Neural progenitor cell (in vitro differentiated cells): ENCODE measurements around the gene KCNE1.

DNA sequence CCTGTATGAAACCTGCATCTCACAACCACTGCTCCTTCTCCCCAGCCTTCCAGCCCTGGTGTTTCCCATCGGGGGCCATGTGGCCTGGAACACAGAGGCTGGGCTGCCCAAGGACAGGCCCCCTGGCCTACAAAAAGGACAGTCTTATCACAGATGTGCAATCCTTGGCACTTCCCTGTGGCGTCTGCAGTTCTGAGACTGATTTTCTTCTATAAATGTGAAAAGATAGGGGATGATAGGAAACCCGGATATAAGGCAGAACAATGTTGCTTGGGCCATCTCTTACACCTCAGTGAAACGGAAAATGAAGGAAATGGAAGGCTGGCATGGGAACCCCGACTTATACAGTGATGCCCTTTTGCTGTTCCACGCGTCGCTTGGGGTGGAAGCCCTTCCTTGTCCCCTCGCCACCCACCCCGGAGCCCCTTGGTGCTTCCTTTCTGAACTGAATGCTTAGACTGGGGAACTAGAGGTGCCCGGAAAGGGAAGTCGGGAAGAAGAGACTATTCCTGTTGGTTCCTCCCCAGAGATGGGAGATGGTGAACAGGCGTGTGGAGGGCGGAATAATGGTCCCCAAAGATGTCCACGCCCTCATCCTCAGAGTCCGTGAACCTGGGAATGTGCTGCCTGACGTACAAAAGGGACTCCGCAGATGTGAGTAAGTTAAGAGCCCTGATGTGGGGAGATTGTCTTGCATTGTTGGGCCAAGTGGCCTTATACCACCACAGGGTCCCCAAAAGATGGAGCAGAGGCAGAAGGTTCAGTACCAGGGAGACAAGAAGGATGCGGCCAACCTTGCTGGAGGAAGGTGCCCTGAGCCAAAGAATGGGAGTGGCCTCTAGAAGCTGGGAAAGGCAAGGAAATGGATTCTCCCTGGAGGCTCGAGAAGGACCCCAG is 8.0 kb downstream of the IFNGR2 start:
- RAMPAGE, long total RNA = no peak

DNA sequence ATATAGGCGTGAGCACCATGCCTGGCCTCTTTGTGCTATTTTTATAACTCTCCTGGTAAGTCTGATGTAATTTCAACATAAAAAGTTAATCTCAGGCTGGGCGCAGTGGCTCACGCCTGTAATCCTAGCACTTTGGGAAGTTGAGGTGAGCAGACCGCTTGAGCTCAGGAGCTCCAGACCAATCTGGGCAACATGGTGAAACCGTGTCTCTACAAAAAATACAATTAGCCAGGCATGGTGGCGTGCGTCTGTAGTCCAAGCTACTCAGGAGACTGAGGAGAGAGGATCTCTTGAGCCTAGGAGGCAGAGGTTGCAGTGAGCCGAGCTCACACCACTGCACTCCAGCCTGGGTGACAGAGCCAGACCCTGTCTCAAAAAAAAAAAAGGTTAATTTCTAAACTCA is 35.6 kb downstream of the TMEM50B start:
- RAMPAGE, long total RNA = no peak

DNA sequence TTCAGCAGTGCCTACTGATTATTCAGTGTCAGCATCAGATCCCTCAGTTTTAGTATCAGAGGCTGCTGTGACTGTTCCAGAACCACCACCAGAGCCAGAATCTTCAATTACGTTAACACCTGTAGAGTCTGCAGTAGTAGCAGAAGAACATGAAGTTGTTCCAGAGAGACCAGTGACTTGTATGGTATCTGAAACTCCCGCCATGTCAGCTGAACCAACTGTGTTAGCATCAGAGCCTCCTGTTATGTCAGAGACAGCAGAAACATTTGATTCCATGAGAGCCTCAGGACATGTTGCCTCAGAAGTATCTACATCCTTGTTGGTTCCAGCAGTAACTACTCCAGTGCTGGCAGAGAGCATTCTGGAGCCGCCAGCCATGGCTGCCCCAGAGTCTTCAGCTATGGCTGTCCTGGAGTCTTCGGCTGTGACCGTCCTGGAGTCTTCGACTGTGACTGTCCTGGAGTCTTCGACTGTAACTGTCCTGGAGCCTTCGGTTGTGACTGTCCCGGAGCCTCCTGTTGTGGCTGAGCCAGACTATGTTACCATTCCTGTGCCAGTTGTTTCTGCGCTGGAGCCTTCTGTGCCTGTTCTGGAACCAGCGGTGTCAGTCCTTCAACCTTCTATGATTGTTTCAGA is 10.2 kb downstream of the SON start:
- RAMPAGE, long total RNA = no peak

DNA sequence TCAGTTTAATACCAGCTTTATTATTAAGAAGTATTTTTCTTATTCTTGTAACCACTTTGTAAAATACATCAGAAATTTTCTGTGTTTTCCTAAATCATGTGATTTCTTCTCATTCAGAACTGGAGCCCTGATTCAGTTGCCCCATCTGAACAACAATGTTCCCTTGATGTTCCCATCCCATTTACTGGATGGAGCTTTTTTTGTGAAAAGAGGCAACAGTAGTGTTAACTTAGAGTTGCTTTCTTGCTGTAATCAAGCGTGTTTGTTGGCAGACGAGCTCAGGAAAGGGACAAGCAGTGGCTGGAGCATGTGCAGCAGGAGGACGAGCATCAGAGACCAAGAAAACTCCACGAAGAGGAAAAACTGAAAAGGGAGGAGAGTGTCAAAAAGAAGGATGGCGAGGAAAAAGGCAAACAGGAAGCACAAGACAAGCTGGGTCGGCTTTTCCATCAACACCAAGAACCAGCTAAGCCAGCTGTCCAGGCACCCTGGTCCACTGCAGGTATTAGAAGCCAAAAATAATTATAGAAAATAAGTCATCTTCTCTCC is 118.4 kb downstream of the ATP5PO start:
- RAMPAGE, long total RNA = no peak

DNA sequence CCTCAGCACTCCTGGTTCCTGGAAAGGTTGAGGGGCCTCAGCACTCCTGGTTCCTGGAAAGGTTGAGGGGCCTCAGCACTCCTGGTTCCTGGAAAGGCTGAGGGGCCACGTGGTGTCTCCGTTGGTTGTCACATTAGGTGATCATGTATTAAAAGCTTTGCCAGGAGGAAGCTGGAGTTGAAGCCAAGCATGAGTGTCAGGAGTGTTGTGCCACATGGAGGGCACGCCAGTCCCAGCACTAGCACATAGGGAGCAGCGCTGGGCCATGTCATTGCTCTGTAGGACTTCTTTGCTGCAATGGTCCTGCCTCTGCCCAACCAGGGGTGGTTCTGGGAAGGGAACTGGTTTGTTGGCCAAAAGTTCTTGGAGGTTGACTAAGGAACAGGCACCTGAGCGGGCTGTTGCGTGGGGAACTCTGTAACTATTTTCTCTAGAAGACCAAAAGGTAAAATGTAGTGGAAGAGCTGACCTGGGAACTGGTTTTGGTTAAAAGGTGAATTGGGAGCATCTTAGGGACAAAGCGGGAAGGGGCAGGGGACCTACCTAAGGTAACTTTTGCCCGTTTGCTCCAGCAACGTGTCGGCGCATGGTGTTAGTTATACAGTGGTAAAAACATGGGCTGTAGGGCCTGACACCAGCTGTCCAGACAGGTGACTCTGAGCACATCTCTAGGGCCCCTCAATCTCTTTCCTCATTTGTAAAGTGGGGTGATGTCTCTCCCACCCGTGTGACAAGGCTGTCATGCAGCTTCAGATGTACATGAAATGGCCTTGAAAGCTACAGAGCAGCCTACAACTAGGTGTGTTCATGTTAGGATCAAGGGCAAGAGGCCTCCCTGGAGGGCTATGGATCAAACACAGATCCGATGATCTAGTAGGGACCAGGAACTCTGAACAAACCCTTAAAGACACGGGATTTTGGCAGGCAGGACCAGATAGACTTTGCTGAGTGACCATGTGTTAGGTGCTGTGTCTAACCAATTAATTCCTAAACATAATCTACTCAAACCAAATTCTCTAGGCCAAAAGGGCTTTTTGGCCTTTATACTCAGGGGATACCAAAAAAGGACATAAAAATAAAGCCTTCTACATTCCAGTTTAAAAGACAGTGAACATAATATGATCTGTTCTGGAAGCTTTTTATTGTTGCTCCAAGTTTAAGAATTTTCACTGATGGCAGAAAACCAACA is 12.9 kb downstream of the ATP5PO start:
- RAMPAGE, long total RNA = no peak

DNA sequence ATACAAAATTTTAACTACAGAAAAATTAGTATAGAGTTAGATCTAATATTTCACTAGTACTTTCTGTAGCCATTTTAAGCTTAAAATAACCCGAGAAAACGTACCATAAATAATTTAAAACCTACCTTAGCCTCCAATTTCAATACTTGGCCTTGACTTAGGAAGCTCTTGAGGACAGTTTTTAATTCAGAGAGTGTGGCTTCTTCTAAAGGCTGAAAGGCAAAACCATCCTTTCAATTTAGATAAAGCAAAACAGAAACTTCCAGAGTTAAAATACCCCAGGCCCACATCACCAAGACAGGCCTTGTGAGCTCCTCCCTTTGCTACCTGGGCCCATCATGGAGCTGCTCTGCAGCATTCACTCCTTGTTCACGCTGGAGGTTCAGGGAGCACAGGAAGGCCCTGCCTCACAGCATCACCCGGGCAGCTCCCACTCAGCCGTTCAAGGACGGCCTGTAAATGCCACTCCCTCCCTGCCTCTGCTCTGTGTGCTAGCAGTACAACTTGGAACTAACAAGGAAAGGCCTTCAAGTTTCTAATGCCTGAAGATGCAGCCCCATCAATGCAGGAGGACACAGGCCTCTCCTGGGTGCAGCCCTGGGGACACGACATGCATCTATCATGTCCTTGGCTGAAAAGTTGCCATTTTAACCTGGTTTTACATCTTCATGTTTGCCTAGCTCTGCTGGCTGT is 11.6 kb downstream of the ATP5PO start:
- RAMPAGE, long total RNA = no peak

- RAMPAGE, long total RNA = no peak
Observed at GRCh38 chr21:33930924-33931085, 15.2 kb upstream of the ATP5PO start.

GRCh38 chr21:33931086-33931313 is 15.4 kb upstream of the ATP5PO start:
- RAMPAGE, long total RNA = no peak

- RAMPAGE, long total RNA = no peak
Observed at GRCh38 chr21:33931314-33932224, 16.0 kb upstream of the ATP5PO start.

- RAMPAGE, long total RNA = no peak
Observed at GRCh38 chr21:33949391-33950831, 34.3 kb upstream of the ATP5PO start.

- RAMPAGE, long total RNA = no peak
Observed at GRCh38 chr21:33976834-33977427, 61.3 kb upstream of the ATP5PO start.

DNA sequence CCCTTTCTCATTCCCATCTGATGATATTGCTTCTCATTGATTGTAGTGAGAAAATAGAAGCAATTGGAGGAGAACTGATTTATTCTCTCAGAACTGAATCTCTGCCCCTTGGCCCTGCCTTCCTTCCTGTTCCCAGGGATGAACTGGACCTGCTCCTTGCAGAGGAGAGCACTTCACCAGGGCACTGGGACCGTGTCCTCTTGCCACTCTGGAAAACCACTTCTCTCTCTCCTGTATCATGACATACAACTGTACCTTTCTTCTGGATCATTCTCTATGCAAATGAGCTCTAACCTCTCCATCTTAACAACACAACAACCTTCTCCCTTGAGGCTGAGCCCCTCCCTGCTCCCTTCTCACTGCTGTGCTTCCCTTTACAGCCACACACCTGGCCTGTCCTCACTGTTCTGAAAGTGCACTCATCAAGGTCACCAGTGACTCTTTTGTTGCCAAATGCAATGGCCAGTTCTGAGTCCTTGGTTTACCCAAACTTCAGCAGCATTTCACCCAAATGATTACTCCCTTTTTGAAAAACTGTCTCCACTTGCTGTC is 54.5 kb upstream of the MRPS6 start:
- RAMPAGE, long total RNA = no peak

DNA sequence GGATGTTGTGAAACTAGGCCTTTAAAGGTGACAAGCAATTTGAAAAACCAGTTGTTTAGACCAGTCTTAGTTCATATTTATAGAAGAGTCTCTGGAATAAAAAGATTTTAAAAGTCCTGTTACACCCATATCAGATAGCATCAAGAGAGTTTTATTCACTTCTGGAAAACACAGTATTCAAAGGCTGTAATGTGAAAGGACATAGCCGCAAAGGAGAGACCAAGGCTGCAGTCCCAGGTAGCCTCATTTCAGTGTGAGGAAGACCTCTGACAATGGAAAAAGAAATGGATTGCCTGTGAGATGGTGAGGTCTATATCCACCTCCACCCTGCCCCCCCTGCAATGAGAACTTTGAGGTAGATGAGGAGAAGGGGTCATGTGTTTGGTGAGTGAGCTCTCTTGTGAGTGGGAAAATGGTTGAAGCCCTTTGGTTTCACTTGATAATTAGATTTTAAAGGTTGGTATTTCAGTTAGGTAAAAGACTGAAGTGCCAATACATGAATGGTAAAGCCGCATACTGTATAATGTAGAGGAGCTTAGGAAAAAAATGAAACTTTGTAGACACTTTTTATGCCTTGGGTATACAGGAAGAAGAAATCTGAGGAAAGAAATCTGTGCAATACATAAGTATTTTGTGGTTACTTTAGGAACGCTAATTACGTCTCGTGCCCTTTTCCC is 3.5 kb downstream of the MRPS6 start:
- RAMPAGE, long total RNA = no peak

GRCh38 chr21:34185977-34186811 is 112.8 kb downstream of the MRPS6 start:
- RAMPAGE, long total RNA = no peak

GRCh38 chr21:34198236-34198418 is 124.7 kb downstream of the MRPS6 start:
- RAMPAGE, long total RNA = no peak

DNA sequence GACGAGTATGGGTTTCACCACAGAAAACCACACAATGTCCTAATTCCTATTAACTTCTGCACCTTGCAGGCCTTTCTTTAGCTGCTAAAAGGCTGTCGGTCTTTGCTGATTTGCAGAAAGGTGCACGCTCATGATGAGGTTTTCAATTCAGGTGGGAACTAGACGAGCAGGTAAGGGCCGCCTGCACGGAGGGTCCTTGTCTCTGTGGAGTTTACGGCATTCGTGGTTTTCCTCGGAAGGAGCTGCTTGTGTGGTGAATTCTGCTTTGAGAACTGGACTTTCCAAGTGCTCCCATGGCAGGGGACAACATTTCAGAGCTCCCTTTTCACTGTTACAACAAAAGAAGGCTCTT is 125.0 kb downstream of the MRPS6 start:
- RAMPAGE, long total RNA = no peak

- RAMPAGE, long total RNA = no peak
Observed at GRCh38 chr21:34204691-34205552, 131.5 kb downstream of the MRPS6 start.

DNA sequence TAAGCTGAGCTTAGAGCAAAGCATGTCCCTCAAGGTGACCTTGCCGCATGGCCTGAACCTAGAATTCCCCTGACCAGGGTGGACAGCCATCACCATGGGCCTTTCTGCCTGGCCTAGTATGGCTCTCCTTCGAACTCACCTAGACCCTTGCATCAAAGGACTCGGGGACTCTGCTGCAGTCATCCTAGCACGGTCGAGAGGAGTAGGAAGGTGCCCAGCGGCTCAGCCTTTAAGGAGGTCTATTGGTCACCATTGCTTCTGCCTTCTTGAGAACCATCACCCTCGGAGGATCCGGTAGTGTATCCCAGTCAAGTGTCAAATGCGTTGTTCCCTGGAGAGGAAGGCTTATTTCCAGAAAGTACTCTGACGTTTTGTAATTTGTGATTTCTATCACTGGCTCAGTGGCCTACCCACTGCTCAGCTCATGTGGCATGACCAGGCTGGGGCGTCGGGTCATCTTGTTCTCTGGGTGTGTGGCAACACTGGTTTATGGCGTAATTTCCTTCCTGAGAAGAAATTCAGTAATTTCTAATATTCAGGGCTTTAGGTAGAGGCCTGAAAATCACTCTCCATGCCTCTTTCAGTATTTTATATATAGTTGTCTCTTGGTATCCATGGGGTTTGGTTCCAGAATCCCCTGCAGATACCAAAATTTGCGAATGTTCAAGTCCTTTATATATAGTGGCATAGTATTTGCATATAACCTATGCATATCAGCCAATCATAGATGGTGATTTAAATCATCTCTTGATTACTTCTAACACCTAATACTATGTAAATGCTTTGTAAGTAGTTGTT is at the start of gene KCNE1:
KCNE1 (minus strand) TSS at position 323 of the 798 bp plus-strand sequence.
- RAMPAGE, long total RNA = no peak

- RAMPAGE, long total RNA = no peak
Observed at GRCh38 chr21:34531414-34531777, 19.4 kb upstream of the KCNE1 start.

DNA sequence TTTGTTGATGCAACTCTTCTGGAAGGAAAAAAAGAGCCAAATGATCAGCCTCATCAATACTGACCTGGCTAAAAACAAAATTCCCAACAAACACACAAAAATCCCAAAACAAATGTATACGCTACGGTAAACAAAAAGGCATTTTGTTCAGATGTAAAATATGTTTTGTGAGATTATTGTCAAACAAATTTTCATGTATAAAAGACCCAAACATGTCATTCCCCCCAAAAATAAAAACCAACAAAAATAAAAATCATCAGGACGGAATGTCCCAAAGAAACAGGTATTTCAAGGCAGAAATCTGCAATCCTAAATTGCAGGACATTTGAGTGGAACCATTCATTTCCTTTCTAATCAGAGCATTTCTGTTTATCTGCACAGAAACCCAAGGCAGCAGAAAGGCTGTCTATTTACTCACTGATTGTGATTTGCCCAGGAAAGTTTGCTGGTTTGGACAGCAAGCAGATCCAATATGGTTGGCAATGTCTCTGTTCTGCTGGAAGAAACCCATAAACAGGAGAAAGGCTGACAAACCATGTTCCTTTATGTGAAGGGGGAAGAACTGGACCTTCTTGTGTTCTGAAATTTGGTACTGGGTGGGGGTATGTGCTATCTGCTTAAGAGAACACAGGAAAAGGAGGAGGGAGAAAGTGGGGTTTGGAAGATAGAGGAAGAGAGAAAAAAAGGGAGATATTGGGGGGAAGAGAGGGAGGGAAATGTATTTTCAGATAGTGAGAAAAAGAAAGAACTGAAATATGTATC is 120.0 kb downstream of the CLIC6 start:
- RAMPAGE, long total RNA = no peak